SK-N-MC (cell line): ENCODE measurements around a stretch of chr4.

DNA sequence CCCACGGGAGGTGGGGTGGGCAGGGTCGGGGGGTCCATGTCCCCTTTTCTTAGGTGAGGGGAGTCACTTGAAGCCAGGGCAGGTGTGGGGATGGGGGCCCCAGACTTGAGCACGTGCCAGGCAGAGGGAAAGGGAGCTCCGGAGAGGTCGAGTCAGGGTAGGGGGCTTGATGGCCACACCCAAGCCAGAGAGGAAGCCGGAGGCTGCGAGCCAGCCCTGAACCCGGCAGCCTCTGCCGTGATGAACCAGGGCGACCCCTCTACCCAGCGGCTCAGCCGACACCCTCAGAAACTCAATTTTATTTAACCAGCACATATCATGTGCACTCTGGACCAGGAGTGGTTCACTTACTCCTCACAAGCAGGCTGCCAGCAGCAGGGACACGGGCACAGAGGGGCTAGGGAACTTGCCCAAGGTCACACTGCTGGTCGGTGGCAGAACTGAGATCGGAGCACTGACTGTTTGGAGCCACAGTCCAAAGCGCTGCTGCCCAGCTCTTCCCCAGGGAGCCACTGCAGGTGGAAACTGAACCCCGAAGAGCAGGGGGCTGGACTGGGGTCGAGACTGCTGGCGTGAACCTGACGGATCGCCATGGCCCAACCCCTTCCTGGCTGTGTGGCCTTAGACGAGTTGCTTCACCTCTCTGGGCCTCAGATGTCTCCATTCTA lies 32.4 kb upstream of the KIAA0232 start:
- RRBS = 68% methylated on average over 3 of the region's 22 CpGs

DNA sequence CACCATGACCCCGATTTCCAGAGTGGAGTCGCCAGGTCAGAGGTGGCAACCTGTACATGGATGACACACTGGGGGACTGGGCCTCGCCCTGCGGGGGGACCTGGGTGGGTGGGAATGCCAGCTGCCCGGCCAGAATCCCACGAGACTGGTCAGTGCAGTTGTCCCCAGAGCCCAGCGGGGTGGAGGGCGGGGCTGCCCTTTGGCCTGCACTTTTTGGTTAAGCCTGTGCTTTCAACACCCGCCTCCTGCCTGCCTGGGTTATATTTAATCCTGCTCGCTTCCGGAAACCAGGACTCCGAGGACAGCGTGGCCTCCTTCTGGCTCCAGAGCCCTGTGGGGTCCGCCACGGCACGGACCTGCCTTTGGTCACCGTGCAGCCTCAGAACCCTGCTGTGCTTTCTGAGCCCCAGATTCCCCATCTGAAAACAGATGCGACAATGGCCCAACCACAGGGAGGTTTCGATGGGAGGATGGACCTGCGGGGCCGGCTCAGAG lies 29.5 kb upstream of the KIAA0232 start:
- RRBS = 52% methylated on average over 1 of the region's 21 CpGs

GRCh38 chr4:6761469-6762210 lies 20.9 kb upstream of the KIAA0232 start:
- RRBS = 61% methylated on average over 4 of the region's 31 CpGs

DNA sequence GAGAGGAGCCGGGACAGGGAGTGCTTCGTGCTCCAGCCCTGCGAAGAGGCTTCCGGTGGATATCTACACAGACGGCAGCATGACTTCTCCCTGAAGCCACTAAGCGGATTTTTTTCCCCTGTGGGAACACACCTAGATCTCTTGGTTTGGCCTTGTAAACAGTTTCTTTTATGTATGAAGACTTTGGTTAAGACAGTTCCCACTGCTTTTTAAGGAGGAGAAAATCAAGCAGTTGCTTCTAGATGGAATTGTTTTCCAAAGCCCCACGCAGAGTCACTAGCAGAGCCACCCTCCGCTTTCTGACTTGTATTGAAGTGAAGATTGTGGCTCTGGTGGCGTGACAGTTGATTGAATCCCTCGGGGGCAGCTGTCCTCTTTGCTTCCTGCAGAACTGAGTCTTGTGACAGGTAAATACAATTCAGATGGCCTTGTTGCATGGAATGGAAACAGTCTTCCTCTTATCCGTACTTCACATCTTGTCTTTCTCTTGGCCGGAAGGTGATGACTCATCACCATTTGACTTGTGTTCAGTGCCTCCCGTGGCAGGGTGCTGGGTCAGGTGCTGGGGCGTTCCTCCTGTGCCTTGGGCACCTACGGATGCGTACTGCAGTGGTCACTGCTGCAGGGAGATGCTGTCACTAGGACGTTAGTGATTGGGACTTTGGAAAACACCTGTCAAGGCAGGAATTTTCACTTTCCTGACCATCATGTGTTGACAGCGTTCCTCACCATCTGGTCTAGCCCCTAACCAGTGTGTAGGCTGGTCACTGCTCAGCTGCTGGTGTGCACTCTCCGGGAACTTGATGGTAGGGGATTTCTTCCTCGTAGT lies 6.9 kb downstream of the TBC1D14 start:
- RRBS = no CpG with 5 or more reads among the region's 20 CpGs

- RRBS = no CpG with 5 or more reads among the region's 19 CpGs
Observed at GRCh38 chr4:6917166-6918234, 7.9 kb downstream of the TBC1D14 start.

DNA sequence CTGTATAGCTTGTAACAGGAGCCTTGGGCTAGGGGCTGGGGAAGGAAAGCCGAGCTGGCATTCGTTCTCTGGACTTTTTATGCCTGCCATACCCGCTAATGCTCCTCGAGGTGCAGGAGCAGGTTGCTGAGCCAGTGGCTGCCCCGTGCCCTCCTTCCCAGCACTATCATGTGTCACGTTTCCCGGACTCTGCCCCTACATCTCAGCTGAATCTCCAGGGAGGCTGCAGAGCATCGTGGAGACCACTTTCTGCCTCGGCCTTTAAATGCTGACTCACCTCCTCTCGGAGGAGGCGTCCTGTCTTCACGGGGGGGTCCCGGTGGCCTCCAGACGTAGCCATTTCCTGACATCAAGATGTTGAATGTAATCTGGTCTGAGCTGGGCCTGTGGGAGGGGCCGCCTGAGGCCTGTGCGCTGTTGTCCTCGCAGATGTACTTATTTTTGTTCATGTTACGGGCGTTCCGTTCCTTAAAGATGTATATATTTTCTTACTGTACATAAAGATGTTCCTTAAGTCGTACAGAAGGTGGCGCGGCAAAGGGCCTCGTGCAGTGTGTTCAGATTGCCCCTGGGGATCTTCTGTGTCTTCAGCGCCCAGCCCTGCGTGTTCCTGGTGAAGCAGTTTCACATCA lies 10.8 kb downstream of the CCDC96 start:
- RRBS = no CpG with 5 or more reads among the region's 26 CpGs

DNA sequence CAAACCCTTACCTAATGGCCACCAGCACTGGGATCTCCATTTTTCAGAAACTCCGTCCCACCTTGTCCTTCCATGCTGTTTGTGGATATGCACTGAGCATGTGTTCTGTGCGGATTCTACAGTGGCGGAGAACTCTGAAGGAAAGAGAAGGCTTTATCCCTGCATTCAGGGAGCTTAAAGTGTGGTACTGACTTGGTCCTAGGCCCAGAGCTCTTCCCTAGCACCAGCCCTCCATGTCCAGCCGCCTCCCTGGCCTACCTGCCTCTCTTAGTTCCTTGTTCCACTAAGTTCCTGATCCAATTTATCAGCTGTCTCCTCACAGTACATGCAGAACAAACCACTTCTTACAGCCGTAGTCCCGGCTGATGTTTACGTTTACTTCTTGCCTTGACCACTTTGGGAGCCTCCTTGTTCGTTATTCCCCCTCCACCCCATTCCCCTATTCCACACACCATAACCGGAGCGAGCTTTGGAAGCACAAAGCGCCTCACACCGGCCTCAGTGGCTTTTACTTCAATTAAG lies 1.9 kb downstream of the TADA2B start:
- RRBS = 96% methylated on average over 3 of the region's 12 CpGs

GRCh38 chr4:7056129-7056674 lies 11.7 kb downstream of the GRPEL1 start:
- RRBS = no CpG with 5 or more reads among the region's 10 CpGs

GRCh38 chr4:7058669-7059337 lies 9.1 kb downstream of the GRPEL1 start:
- RRBS = no CpG with 5 or more reads among the region's 4 CpGs

GRCh38 chr4:7120205-7120831 lies 52.5 kb upstream of the GRPEL1 start:
- RRBS = no CpG with 5 or more reads among the region's 12 CpGs

DNA sequence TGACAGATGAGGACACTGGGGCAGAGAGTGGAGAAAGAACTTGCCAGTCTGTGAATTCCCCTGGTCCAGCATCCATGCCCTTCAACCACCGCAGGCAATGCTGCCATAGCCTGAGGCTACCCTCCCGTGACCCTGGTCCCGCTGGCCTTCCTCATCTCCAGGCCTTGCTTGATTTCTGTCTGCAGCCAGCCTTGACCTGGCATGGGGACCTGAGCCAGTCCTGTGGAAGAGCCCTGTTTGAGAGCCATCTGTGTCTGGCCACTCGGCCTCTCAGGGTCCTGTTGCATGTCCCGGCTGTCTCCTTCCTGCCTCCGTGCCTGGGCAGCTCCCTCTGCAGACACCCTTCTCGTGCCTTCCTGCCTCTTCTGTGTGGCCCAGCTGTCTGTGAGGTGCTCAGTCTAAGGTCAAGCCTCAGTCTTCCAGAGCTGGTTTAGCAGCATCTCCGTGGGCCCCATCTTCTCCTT lies 108.3 kb downstream of the SORCS2 start:
- RRBS = no CpG with 5 or more reads among the region's 8 CpGs

GRCh38 chr4:7582344-7582802 lies 147.6 kb upstream of the PSAPL1 start:
- RRBS = no CpG with 5 or more reads among the region's 13 CpGs

GRCh38 chr4:7698778-7699216 lies 240.9 kb downstream of the AFAP1 start:
- RRBS = no CpG with 5 or more reads among the region's 10 CpGs

- RRBS = no CpG with 5 or more reads among the region's 28 CpGs
Observed at GRCh38 chr4:7772726-7773341, 166.8 kb downstream of the AFAP1 start.

DNA sequence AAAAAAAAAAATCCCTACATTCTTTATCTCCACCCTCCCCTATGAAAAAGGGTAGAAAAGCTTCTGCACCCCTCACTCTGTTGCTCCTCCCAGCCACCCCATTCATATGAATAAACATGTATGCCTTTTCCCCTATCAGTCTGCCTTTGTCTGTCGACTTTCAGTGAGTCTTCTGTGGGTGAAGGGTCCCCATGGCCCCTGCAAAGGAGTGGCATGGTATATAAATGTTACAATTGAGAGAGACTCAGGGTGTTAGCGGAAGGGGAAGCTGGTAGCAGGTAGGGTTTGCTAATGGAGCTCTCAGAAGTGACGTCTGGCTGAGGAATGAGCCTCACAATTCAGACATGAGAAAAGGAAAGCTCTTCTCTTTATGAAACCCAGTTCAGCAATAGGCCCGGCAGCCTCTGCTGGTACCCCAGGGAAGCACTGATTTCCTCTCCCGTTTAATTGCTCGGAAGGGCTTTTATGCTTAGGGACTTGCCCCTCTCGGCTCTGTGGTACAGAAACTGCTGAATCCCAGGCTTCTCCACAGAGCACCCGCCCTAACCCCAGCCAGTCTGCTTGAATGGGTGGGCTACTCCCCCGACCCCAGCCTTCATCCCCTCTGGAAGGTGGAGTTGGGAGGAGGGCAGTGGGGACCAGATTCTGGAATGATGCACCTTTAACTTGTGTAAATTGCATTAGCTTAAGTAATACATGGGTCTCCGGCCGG lies 19.4 kb upstream of the AFAP1 start:
- RRBS = no CpG with 5 or more reads among the region's 11 CpGs

DNA sequence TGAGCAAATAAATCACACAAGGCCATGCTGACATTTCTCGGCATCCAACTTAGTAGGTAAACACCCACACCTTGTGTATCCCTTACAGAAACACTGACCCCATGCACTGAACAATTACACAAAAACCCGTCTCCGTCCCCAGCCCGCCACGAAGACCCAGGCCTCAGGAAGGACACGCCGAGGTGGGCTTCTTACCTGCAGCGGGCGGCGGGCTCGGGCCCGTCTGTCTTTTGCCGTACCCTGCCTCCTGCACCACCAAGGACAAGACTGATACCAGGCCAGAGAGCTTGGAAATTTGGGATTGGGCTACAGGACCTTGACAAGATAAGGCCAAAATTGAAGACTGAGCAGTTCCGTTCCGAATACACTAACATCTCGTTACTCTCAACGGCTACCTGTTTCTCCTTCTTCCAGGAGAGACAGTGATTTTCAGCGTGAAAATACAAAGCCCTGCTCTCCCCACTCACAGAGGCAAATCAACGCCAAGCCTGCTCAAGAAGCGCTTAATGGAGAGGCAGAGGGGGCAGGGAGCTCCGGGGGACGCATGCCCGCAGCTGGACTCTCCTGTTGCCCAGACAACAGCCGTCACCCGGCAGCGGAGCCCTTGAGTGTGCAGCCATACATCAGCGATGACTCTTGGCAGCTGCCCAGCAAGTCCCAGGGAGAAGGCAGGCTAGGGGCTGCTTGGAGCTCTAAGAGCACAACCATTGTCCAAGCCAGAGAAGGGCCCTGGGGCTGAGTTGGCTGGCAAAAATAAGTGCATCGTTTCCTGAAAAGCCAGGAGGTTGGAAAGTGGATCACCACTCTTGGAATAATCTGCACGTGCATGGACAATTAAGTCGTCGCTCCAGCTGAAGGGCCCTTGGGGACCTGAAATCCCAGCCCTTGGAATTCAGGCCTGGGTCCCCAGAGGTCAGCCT lies 70.8 kb upstream of the AFAP1 start:
- RRBS = 4% methylated on average over 5 of the region's 31 CpGs

GRCh38 chr4:8019592-8020525 lies 80.2 kb upstream of the AFAP1 start:
- RRBS = 38% methylated on average over 5 of the region's 23 CpGs

GRCh38 chr4:8094885-8095557 lies 63.6 kb downstream of the ABLIM2 start:
- RRBS = no CpG with 5 or more reads among the region's 4 CpGs

GRCh38 chr4:8101405-8101853 lies 57.2 kb downstream of the ABLIM2 start:
- RRBS = no CpG with 5 or more reads among the region's 11 CpGs

DNA sequence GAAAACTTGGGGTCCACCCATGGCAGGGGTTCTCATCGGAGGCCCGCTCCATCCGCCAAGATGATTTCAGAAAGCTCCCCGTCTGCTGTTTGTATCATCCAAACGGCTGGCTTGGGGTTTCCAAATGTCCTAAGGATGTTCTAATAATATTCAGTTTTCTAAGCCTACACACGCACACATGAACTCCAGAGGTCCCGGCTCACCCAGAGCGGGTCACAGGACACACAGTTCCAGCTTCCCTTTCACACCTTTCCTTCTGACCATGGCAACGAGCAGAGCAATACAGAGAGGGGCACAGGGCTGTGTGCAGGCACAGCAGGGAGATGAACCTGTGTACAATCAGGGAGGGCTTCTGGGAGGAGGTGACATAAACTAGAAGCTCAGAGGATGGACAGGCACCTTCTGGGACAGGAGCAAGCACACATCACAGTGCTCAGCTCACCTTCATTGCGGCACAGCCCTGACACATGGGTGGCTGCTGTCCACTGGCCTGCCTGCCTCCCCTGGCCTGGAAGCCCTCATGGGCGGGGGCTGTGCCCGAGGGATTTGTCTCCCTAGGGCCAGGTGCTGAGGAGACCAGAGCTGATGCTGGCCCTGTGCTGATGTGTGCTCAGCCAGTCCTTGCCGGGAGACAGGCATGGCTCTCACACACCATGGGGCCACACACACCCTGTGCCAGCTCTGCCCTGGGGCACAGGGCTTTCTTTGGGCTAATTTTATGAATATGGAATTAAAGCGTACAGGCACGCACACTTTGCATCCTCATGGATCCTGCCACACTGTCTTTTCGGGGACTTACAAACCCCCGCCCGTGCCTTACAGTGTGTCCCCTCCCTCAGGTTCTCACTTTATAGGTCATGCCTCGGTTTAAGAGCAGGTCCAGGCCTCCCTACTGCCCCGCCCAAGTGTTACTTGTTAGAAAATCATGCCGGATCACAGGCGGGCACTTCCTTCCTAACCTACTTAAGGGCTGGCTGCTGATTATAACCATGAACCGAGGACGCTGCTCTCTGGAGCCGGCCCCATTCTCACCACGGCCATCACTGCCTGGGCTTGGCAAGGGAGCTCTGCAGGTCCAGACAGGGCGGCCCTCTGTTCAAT lies 44.6 kb downstream of the ABLIM2 start:
- RRBS = 12% methylated on average over 5 of the region's 27 CpGs